ENCODE results near the gene PCNP.

GRCh38 chr3:100073332-100073878 is 40.9 kb downstream of the FILIP1L start:
- PRO-cap: no peak
CAGE:
- cytosol, long polyA plus RNA: no peak
- long polyA plus RNA: no peak
- nucleus, long polyA plus RNA: no peak

DNA sequence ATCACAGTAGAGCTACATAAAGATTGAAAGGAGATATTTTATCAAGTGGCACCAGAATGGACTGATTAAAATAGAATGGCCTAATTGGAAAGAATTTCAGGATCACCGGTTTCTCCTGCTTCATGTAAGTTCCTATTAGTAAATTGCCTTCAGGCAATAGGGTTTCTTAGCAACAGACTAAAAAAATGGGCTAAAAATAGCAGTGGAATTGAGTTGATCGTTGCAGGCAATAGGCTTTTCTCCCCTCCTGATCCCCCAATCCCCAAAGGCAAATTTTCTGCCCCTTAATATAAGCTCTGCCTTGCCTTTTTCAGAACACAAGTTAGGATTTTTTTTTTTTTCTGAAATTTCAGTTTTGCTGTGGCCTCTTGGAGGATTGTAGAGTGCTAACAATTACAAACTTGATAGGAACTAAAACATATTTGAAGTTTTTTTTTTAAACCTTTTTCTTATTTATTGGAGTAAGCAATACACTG is 1.0 kb downstream of the LNP1 start:
- PRO-cap: no peak
CAGE:
- cytosol, long polyA plus RNA: no peak
- long polyA plus RNA: no peak
- nucleus, long polyA plus RNA: no peak

DNA sequence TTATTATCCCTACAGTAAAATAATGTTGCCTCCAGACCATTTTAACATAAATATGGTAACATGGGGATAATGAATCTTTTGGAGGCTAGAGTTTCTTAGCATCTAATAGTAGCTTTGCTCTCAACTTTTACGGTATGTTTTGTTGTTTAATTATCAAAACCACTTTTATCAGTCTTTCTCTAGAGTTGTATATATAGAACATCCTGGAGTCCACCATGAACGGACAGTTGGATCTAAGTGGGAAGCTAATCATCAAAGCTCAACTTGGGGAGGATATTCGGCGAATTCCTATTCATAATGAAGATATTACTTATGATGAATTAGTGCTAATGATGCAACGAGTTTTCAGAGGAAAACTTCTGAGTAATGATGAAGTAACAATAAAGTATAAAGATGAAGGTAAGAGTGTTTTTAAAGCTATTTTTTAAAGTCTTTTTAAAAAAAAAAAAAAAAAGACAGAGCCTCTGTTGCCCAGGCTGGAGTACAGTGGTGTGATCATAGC is 4.2 kb downstream of the TFG start:
- PRO-cap: no peak
CAGE:
- cytosol, long polyA plus RNA: no peak
- long polyA plus RNA: no peak
- nucleus, long polyA plus RNA: no peak

DNA sequence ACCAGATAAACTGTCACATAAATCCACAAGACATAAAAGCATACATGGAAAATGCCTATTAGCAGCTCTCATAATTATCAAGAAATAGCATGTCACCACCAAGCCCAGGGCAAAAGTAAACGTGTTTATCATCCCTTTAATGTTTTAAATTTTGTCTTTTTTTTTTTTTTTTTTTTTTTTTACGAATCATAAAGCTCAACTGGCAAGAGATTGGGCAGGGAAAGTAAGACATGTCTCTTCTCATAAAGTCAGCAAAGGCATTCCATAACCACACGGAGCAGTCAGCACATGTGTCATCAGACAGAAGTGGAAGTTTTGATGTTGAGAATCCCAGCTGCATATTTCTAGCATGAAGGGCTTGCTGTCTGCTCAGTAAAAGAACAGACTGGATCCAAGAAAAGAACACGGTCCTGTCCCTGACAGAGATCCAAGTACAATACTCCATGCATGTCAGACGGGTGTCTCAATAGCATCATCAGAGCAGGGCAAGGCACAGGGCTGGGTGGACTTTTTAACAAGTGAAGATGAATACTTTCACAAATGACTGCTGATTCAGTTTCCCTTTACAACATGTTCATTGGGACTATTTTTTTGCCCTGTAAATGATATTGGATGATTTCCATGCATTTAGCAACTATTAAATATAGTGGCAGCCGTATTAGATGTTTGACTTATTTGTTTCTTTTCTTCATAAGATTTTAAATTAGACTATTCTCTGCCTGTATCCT is 38.2 kb downstream of the ABI3BP start:
- PRO-cap: no peak
CAGE:
- cytosol, long polyA plus RNA: no peak
- long polyA plus RNA: no peak
- nucleus, long polyA plus RNA: no peak

GRCh38 chr3:101574118-101575219 is at the start of gene PCNP:
PCNP (plus strand) TSS chr3:101574180.
- PRO-cap: bidirectional peak, plus-strand start at chr3:101574213, minus-strand start at chr3:101574066; bidirectional peak, plus-strand start at chr3:101575038, minus-strand start at chr3:101575007
CAGE:
- cytosol, long polyA plus RNA: start-site peak on the plus strand at chr3:101574171-101574227, 7,041 and 7,464 reads in 2 replicates
- long polyA plus RNA: start-site peak on the plus strand at chr3:101574171-101574276, 9,807 and 6,280 reads in 2 replicates
- nucleus, long polyA plus RNA: start-site peak on the plus strand at chr3:101574171-101574262, 2,703 and 1,081 reads in 2 replicates

GRCh38 chr3:101720593-101721190 is 3.7 kb upstream of the CEP97 start:
- PRO-cap: no peak
CAGE:
- cytosol, long polyA plus RNA: no peak
- long polyA plus RNA: no peak
- nucleus, long polyA plus RNA: no peak

DNA sequence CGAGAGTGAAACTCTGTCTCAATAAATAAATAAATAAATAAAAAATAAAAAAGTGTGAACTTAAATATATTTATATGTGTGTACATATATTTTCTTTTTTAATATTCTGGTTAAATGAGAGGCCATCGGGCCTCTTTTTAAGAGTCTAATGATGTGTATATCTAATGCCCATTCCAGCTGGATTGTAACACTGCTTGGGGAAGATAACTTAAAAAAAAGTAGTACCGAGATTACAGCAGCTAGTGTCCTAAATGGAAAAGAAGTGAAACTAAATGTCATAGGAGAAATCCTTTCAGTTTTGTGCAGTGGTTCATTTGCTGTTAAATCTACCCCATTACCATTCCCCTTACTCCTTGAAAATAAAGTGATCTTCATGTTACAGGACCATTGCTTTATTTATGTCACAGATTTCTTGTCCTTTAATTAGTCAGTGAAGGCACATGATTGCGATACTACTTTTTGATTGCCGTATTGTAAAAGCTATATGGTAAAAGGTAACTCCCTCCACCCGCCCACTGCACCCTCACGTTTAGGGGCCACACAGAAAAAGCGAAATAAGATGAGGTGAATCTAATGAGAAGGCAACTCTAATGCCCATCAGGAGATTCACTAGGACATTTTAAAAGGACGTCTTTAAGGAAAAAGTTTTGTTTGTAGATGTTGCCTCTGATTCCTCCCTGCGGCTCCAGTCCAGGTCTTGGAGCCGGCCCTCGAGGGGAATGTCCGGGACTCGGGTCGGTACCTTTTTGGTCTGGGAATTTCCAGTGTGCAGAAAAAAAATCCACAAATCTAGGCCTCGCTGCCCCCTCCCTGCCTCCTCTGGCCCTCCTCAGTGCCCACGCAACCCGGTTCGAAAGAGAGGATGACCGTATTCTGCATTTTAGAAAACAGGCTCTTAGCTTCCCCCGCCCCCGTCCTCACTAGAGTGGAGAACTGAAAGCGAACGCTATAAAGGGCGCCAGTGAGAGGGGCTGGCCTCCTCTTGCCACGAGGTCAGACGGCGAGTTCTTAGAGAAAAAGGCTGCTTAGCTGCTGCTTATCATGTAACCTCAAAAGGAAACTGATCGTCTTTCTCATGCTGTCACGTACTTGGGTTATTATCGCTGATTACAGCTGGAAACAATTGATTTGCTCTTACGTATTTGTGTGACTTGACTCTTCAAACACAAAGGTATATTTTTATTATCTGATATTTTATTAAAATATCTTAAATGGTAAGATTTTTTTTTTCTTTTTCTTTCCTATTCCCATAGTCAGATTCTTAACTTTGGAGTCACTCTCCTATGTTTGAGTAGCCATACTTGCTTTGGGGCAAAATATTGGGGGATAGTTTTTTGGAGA is 21.8 kb upstream of the NFKBIZ start:
- PRO-cap: no peak
CAGE:
- cytosol, long polyA plus RNA: no peak
- long polyA plus RNA: no peak
- nucleus, long polyA plus RNA: no peak

DNA sequence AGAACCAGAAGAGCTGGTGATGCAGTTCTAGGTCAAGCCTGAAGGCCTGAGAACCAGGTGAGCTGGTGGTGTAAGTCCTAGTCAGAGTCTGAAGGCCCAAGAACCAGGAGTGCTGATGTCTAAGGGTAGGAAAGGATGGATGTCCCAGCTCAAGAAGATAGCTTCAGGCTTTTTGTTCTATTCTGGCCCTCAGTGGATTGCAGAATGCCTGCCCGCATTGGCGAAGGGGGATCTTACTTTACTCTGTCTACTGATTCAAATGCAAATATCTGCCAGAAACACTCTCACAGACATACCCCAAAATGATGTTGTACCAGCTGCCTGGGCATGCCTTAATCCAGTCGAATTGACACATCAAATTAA is 2.5 kb upstream of the NFKBIZ start:
- PRO-cap: no peak
CAGE:
- cytosol, long polyA plus RNA: no peak
- long polyA plus RNA: no peak
- nucleus, long polyA plus RNA: no peak

- PRO-cap: no peak
CAGE:
- cytosol, long polyA plus RNA: no peak
- long polyA plus RNA: no peak
- nucleus, long polyA plus RNA: no peak
Measured at GRCh38 chr3:101950427-101951200, 101.3 kb downstream of the NFKBIZ start.

DNA sequence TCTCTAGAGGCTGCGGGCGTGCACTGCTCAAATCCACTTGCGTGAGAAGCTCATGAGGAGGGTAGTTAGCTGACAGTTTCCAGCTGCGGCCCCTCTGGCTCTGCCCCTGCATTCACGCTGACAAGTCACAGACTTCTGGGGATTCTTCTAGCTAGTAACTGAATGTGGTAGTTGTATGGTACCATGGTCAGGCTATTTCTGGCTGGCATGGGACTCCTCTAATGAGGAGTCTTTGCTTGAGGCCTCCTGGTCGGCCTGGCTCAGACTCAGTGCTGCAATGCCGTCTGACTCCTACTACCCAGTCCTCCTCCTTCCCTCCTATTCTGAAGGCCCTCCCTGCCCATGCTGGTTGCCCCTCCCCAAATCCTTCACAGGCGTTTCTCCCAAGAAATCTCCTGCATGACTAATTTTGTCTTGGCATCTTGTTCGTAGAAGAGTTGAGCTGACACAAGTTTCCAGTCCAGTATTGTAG is 115.4 kb downstream of the NFKBIZ start:
- PRO-cap: no peak
CAGE:
- cytosol, long polyA plus RNA: no peak
- long polyA plus RNA: no peak
- nucleus, long polyA plus RNA: no peak

GRCh38 chr3:103729650-103730103 is 1294.9 kb downstream of the ZPLD1 start:
- PRO-cap: no peak
CAGE:
- cytosol, long polyA plus RNA: no peak
- long polyA plus RNA: no peak
- nucleus, long polyA plus RNA: no peak

DNA sequence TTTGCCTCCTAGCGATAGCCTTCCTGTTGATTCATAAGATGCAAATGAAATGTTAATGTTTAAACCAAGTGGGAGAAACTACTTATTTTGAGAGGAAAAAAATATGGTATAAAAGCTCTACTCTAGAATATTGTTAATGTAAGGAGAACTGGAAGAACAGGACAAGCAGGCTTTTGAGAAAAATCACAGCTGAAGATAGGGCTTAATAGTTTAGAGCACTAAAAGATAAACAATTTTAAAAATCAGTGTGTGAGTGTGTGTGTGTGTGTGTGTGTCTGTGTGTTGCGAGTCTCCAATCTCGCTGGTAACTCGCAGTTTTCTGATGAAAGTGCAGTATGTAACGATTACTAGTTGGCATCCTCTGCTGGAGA is 1.5 kb upstream of the ALCAM start:
- PRO-cap: no peak
CAGE:
- cytosol, long polyA plus RNA: no peak
- long polyA plus RNA: no peak
- nucleus, long polyA plus RNA: no peak

DNA sequence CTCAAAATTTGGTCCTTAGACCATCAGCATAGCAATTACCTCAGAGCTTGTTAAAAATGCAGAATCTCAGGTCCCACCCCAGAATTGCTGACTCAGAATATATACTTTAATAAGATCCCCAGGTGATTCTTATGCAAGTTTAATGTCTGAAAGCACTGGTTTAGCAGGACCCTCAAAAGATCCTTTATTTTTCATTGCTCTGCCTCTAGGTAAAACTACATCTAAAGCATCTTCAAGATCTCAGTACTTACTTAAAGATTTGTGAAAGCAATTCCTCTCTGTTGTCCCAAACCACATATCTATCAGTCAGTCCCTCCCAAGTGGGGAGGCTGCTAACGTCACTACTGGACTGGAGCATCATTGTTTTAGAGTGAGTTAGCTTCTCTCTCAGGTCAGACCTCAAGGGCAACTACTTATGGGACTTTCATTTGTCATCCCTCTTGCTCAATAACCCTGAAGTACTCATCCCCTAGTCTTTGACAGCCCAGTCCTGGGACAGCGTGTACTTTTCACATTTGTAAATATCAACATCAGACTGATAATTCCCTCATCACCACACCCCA is 76.7 kb downstream of the CBLB start:
- PRO-cap: no peak
CAGE:
- cytosol, long polyA plus RNA: no peak
- long polyA plus RNA: no peak
- nucleus, long polyA plus RNA: no peak

- PRO-cap: no peak
CAGE:
- cytosol, long polyA plus RNA: no peak
- long polyA plus RNA: no peak
- nucleus, long polyA plus RNA: no peak
Measured at GRCh38 chr3:105823744-105824825, 44.7 kb downstream of the CBLB start.

- PRO-cap: no peak
CAGE:
- cytosol, long polyA plus RNA: no peak
- long polyA plus RNA: no peak
- nucleus, long polyA plus RNA: no peak
Measured at GRCh38 chr3:105830848-105831670, 37.8 kb downstream of the CBLB start.

- PRO-cap: no peak
CAGE:
- cytosol, long polyA plus RNA: no peak
- long polyA plus RNA: no peak
- nucleus, long polyA plus RNA: no peak
Measured at GRCh38 chr3:105867224-105867716, 1.5 kb downstream of the CBLB start.

DNA sequence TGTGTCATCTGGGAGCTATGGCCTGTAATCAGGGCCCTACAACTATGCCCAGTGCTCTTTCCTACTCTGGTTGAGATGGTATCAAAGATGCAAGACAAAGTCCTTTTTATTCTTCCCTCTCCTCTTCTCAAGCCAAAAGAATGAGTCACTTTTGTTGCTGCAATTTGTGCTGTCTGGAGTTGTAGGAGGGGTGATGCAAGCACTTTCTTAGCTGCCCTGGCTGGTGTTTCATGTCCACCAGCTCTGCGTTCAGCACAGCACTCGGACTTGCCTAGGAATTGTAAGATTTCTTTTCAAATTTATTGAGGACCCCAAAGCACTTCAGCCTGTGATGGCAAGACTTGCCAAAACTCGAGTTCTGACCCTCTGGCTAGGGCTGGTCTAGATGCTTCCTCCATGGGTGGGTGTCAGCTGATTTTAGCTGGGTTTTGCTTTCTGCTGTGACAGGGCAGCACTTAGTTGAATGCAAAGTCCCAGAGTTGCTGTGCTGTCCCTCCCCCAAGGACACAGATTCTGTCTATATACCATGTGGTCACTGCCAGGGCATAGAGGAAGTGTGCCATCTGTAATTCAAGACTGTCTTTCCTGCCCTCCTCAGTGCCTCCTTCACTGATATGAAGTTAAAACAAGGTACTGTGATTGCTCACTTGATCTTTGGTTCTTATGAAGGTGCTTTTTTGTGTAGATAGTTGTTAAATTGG is 129.3 kb upstream of the CBLB start:
- PRO-cap: no peak
CAGE:
- cytosol, long polyA plus RNA: no peak
- long polyA plus RNA: no peak
- nucleus, long polyA plus RNA: no peak

- PRO-cap: no peak
CAGE:
- cytosol, long polyA plus RNA: no peak
- long polyA plus RNA: no peak
- nucleus, long polyA plus RNA: no peak
Measured at GRCh38 chr3:106193504-106193837, 324.7 kb upstream of the CBLB start.

- PRO-cap: no peak
CAGE:
- cytosol, long polyA plus RNA: no peak
- long polyA plus RNA: no peak
- nucleus, long polyA plus RNA: no peak
Measured at GRCh38 chr3:106962846-106963119, 414.5 kb upstream of the CCDC54 start.

GRCh38 chr3:107241197-107241843 is 135.9 kb upstream of the CCDC54 start:
- PRO-cap: no peak
CAGE:
- cytosol, long polyA plus RNA: no peak
- long polyA plus RNA: no peak
- nucleus, long polyA plus RNA: no peak